ENCODE measurements around a stretch of chr3.

DNA sequence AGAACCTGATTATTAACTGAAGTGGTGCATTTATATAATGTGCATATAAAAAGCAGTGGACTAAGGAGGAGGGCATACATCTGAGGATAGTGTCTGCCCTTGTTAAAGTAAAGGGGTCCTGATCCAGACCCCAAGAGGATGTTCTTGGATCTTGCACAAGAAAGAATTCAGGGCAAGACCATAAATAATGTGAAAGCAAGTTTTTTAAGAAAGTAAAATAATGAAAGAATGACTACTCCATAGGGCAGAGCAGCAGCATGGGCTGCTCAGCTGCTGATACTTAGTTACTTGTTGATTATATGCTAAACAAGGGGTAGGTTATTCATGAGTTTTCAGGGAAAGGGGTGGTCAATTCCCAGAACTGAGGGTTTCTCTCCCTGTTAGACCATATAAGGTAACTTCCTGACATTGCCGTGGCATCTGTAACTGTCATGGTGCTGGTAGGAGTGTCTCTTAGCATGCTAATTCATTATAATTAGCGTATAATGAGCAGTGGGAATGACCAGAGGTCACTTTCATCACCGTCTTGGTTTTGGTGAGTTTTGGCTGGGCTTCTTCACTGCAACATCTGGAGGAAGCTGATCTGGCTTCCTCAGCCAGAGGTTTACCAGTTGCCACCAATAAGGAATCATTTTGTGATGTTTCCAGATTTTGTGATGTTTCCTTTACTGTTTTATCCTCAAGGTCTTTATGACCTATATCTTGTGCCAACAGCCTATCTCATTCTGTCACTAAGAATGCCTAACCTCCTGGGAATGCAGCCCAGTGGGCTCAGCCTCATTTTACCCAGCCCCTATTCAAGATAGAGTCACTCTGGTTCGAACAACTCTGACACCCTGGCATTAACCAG is 121.8 kb upstream of the CHL1 start:
- PRO-cap, result no peak

- PRO-cap, result bidirectional peak, plus-strand start at chr3:198392, minus-strand start at chr3:198276
Observed at GRCh38 chr3:198192-198555, 1.6 kb downstream of the CHL1 start.

GRCh38 chr3:348480-348953 is 152.0 kb downstream of the CHL1 start:
- PRO-cap, result no peak

DNA sequence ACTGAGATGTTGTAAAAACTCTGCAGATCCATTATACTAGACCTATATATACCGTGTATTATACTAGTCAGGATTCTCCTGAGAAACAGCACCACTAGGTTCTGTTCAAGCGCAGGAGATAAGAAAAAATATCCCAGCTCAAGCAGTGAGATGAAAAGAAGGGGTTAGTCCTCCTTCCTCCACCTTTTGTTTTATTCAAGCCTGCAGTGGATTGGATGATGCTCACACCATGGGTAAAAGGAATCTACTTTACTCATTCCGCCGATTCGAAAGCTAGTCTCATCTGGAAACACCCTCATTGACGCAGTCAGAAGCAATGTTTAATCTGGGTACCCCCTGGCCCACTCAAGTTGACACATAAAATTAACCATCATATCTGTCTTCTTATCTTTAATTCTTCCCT is 340.3 kb downstream of the CHL1 start:
- PRO-cap, result no peak

GRCh38 chr3:566026-566225 is 369.4 kb downstream of the CHL1 start:
- PRO-cap, result unidirectional peak, plus-strand start at chr3:566082

DNA sequence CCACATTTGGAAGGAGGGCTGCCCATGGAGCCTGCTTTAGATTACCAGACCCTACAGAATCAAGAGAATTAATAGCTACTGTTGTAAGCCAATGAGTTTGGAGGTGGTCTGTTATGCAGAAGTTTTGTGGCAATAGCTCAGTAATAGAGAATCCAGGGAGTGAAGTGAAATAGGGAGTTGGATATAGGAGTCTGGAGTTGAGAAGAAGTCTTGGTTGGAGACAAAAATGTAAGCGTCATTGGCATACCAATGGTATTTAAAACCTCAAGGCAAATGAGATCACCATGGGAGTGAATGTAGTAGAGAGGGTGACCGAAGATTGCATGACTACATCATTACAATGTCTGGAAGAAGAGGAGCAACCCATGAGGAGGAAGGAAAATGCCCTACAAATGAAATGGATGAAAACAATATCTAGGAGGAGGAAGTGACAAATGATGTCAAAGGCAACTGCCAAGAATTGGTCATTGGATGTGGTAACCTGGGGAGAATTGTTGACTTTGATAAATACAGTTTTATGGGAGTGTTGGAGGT is 54.4 kb downstream of the CNTN4 start:
- PRO-cap, result no peak

GRCh38 chr3:3128852-3129408 is 2.2 kb downstream of the TRNT1 start:
- PRO-cap, result no peak

- PRO-cap, result no peak
Observed at GRCh38 chr3:3801011-3801886, 2.0 kb downstream of the LRRN1 start.

- PRO-cap, result no peak
Observed at GRCh38 chr3:3991597-3992000, 192.4 kb downstream of the LRRN1 start.

- PRO-cap, result no peak
Observed at GRCh38 chr3:4294919-4295392, 8.2 kb upstream of the SETMAR start.

- PRO-cap, result no peak
Observed at GRCh38 chr3:4580969-4581390, 87.8 kb downstream of the ITPR1 start.

GRCh38 chr3:4581939-4582454 is 88.8 kb downstream of the ITPR1 start:
- PRO-cap, result unidirectional peak, plus-strand start at chr3:4582119

DNA sequence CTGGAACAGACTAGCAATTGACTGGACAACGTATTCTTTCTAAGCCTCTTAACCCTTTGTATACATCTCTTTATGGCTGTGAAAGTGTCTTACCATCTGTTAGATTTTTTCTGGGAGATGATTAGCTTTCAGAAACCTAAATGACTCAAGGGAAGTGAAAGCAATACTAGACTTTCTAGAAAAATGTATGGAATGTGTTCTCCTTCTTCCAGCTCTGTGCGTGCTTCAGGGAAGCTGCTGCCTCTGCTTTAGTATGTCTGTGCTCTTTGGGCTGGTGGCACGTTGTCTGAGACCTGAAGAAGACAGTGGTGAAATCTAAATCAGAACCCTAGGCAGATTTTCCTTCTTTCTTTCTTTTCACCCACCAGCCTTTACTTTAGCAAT is 89.5 kb downstream of the ITPR1 start:
- PRO-cap, result no peak

DNA sequence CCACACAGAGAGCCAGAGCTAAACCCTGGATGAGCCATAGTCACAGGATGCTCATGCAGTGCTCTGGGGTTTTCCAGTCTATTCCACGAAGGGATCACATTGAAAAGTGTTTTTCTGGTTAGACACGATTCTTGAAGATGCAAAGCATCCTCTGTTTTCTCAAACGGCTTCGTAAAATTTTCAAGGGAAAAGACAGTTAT is 230.0 kb downstream of the ITPR1 start:
- PRO-cap, result no peak

DNA sequence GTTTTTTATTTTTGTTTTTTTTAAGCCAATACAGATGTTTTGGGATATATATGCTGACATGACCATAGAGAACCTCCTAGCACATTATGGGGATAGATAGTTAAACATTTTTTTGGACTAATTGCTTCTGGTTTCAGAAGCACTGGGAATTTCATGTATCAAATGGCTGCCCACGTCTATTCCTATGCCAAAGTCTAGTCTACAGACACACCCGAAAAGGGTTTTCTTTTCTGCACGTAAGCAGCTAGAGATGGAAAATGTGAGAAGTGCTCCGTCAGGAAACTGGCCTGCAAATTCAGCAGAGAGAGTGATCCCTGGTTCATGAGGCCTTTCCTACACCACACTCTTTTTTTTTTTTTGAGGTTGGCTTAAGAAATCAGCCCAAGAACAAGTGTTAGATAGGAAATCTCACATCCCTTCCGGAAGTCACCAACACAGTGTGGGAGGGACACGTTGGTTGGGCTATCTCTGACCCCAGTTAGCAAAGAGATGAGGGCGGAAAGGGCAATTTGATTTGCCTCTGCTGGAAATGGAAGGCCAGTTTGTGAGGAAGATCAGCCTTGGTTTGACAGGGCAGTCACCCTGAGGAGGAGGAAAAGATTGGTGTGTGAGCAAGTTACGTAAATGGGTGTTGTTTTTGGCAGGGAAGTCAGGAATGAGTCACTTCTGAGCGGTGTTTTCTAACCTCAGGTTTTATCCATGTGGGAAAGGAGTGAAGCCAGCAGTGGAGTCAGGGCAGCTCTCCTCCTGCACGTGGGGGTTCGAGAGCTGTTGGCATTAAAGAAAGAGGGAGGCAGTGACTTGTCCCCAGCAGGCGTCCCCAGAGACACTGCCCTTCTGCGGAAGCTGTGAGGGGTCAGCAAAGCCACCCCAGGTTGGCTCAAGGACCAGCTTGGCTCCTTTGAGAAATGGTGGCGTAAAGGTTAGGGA is 237.8 kb upstream of the BHLHE40 start:
- PRO-cap, result bidirectional peak, plus-strand start at position 707 of the sequence, minus-strand start at position 567 of the sequence

DNA sequence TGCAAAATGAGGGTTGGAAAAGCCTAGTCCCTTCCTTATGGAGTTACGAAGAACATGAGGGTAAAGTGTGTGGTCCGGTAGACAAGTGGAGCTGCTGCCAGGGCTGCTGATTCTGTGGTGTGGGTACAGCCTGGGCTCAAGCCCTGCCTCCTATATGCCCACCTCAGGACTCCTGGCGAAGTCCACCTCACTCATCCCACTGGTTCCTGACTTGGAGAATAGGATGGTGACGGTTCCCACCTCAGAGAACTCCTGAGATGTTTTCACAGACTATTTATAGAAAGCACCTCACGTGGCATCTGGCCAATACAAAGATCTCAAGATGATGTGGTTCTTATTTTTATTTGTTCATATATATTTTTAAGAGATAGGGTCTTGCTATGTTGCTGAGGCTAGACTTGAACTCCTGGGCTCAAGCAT is 236.9 kb upstream of the BHLHE40 start:
- PRO-cap, result no peak

DNA sequence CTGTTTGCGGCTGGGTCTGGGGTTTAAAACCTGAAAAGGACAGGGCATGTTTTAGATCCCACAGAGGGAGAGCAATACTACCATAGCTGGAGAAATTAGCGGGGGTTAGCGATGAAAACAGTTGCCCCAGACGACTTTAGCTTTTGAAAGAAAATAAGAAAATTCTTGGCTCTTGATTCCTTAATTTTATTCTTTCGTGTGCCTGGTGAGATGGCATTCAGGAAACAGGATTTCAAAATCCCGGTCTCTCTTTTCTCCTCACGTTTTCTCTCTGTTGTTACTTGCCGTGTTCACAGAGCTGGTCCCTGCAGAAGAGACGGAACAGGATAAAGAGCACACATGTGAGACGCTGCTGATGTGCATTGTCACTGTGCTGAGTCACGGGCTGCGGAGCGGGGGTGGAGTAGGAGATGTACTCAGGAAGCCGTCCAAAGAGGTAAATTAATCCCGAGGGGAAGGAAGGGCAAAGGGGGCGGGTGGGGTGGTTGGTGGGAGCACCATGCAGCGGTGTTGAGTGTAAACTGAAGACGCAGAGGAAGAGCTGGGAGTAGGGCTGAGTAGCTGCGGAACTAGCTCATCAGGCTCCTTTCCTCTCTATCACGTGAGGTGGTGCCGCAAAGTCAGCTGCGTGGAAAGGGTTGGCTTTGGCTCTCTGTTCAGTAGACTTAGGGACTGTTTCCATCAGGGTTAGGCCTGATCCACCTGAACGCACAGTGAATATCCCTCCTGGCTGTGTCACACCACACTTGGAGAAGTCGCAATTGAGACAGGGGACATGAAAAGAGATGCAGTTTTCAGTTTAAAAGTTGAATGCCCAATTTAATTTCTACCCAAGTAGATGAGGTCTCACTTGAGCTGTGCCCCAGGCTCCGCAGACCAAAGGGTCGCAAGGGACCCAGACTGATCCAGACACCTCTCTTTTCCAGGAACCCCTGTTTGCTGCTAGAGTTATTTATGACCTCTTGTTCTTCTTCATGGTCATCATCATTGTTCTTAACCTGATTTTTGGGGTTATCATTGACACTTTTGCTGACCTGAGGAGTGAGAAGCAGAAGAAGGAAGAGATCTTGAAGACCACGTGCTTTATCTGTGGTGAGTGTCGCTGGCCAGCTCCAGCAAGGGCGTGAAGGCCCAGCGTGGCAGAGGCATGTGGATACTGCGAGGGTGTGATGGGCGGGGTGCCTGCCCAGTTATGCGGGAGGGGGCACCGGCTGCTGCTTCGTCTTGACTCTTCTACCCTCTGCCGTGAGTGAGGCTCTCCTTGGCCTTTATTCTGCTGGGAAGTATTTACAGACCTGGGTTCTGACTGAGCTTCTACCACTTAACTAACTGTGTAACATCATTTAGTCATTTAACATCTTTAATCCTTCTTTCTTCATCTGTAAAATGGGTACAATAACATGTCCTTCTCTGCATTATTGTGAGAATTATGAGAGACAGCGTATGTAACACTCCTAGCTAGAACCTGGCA is 164.6 kb upstream of the BHLHE40 start:
- PRO-cap, result no peak

DNA sequence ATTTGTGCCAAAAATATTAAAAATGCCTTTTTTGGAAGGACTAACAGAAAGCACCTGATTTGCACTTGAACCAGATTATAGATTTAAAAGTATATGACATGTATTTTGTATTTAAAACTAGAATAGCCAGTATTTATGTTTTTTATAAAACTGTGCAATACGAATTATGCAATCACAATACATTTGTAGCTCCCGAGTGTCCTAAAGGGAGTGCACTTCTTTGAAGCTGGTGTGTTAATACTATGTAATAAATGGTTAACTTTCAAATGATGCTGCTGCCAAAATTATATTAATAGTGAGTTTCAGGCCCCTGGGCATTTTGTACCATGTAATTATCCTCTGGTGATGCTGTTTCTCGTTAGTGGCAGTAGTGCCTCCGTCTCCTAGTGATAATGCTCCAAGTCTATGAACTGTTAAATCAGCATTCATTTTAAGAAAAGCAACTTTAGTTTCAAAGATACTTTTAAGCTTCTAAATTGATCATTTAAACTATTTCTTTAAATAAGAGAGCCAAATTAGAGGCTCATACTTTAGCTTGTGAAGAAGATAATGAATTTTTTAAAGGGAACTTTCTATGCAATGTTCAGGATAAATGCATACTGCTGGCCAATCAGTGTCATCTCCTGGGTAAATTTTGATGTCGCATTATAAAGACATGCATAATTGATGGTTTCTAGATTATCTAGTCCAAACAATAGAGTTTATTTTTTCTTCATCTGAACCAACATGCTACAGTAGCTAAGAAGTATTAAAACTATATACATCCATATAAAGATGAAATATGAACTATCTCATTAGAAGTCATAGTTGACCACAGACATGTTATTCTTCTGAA is 132.6 kb upstream of the BHLHE40 start:
- PRO-cap, result no peak

DNA sequence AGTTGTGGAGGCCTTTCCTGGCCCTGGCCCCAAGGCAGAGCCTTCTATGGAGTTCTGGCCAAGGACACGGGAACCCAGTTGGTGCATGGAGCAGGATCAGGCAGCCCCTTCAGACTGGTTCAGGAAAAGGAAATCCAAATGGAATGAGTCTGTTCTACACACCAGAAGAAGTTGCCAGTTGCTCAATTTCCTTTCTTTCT is 29.0 kb upstream of the BHLHE40 start:
- PRO-cap, result no peak

DNA sequence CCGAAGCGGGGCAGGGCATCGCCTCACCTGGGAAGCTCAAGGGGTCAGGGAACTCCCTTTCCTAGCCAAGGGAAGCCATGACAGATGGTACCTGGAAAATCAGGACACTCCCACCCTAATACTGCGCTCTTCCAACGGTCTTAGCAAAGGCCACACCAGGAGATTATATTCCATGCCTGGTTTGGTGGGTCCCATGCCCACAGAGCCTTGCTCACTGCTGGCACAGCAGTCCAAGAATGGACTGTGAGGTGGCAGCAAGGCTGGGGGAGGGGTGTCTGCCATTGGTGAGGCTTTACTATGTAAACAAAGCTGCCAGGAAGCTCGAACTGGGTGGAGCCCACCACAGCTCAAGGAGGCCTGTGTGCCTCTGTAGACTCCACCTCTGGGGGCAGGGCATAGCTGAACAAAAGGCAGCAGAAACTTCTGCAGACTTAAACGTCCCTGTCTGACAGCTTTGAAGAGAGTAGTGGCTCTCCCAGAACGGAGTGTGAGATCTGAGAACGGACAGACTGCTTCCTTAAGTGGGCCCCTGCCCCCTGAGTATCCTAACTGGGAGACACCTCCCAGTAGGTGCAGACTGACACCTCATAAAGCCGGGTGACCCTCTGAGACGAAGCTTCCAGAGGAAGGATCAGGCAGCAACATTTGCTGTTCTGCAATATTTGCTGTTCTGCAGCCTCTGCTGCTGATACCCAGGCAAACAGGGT is 13.2 kb upstream of the BHLHE40 start:
- PRO-cap, result no peak